Skeletal muscle cell (primary cell): ENCODE measurements around the gene SPATA48.

GRCh38 chr7:47973753-47974201, 5.6 kb downstream of the HUS1 start:
- RRBS = no CpG with 5 or more reads among the region's 1 CpG

DNA sequence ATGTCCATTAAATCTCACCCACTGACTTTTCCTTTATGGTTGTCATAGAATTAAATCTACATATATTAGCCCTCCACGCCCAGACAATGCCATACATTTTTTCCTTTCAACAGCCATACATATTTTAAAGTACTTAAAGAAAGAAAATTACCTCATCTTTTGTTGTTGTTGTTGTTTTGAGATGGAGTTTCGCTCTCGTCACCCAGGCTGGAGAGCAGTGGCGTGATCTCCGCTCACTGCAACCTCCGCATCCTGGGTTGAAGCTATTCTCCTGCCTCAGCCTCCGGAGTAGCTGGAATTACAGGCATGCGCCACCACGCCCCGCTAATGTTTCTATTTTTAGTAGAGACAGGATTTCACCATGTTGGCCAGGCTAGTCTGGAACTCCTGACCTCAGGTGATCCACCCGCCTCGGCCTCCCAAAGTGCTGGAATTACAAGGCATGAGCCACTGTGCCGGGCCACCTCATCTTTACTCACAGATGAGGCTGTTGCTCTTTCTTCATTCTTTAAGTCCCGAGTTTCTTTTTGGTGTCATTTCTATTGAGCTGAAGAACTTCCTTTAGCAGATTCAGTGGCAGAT, 20.7 kb upstream of the HUS1 start:
- RRBS = no CpG with 5 or more reads among the region's 14 CpGs

GRCh38 chr7:48089416-48089952, 419 bp downstream of the UPP1 start:
- RRBS = 2% methylated on average over 19 of the region's 53 CpGs

DNA sequence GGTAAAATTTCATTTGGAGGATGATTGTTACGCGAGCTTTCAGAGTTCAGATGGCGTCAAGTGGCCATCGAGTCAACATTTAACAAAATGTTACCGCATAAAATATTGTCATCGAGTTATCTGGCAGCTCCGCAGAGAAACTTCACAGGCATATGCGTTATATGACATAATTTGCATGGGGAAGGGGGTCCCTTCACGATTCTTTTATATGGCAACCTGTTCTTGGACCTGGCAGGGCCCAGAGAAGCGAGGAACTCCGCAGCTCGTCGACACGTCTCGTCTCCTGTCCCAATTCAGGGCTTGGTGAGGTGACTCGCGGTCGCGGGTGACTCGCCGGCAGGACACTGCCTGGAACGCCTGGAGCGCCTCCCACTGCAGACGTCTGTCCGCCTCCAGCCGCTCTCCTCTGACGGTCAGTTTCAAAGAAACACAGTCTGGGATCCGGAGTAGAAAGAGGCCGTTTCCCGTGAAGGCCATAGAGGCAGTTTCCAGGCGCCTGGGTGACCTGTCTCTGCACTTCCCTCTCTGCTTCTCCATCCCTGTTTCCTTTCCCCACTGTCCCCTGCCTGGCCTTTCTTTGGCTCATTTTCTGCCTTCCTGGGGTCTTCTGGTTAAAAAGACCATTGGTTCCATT, 1.0 kb downstream of the UPP1 start:
- RRBS = no CpG with 5 or more reads among the region's 31 CpGs

GRCh38 chr7:49774972-49775628, 1.7 kb downstream of the VWC2 start:
- RRBS = 3% methylated on average over 31 of the region's 69 CpGs

GRCh38 chr7:50092636-50092860, 498 bp downstream of the ZPBP start:
- RRBS = no CpG with 5 or more reads among the region's 3 CpGs

GRCh38 chr7:50095652-50096088, at the start of gene SPATA48:
Gene SPATA48, plus strand, starts transcription at chr7:50095883.
- RRBS = no CpG with 5 or more reads among the region's 1 CpG

- RRBS = no CpG with 5 or more reads among the region's 22 CpGs
These were observed 98.0 kb upstream of the IKZF1 start for GRCh38 chr7:50206263-50207186.

GRCh38 chr7:50262346-50262611, 42.2 kb upstream of the IKZF1 start:
- RRBS = no CpG with 5 or more reads among the region's 3 CpGs

DNA sequence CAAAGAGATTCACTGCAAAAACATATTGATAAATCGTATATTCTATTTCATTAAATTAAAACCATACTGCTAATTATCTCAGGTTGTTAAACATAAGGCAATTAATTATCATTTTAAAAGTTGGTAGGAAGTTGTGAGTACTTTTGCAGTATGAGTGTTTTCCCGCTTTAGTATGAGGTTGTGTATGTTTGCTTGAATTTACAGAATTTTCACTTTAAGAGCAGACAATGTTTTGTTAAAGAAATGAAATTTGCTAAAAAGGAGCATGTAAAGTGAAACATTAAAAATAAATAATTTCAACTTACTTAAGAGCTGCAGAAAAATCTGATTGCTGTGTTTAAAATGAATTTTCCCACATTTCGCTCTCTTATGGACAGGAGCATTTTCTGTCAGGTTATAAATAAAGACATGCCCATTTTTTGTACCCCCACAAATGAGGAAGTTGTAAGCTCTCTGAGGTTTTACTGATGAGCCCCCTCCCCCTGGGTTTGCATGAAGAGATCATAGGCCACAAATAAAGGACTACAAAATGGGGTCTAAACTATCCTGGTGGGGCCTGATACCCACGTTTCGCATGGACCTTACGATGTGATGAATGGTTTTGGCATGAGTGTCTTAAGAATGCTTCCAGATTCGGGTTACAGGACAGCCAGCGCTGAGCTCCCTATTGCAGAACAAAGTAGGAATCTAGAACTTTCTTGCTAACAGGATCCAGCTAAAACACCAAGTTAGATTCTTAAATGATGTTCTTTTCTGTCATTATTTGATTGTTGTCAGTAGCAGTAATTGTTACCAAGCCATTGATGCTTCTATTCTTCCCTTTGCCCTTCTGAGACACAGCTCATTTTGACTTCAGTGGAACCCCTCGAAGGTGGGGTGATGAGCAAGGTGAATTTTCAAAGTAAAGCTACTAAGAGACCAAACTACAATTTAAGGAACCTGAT, 5.8 kb downstream of the IKZF1 start:
- RRBS = no CpG with 5 or more reads among the region's 9 CpGs

DNA sequence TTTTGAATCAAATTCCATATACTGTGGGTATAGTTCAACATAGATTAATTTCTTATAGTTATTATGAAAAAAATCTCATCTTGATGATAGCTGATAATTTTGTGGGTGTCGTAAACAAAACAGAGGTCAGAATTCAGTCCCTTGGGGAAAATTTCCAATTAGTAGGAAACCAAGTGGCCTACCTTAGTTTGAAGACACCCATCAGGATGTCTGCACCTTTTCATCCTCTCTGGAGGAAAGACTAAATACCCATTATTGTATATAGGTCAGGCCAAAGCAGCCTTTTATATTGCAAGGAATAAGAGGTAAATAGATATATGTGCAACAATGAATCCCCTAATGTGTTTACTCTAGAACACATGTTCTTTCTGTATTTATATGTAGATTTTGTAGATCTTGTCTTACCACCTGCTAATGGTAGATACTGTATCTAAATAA, 6.5 kb downstream of the IKZF1 start:
- RRBS = no CpG with 5 or more reads among the region's 1 CpG

DNA sequence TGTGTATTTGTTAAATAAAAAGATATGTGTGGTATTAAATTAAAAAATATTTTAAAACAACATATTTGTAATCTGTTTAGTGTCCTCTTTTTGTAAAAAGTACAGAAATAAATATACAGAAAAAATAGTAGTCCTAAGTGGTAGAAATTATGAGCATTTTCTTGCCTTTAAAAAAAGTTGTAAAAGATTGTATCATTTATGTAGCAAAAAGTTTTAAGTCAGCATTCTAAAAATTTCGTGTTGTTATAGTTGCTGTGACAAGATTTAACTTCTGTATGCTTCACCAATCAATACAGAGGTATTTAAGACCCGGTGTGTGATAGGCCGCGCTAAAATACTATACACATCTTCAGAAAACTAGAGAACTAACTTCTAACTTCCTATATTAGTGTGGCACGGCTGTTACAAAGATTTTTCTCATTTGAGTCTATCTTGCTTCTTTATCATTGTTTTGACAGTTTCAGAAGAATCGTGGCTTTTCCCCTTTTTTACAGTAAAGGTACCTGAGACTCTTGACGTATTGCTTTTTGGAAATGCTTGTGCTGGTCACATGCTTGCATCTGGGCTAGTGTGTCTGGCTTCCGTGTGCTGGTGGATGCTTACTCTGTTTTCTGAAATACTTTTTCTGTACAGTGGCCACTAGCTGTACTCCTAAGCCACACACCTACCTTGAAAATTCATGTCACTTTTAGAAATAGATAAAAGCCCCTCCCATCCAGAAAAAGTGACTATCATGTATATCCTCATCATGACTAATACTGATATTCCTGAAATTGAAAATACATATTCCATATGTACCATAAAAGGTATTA, 12.6 kb downstream of the IKZF1 start:
- RRBS = no CpG with 5 or more reads among the region's 8 CpGs

- RRBS = no CpG with 5 or more reads among the region's 8 CpGs
These were observed 41.5 kb downstream of the IKZF1 start for GRCh38 chr7:50345830-50346589.

- RRBS = 55% methylated on average over 4 of the region's 13 CpGs
These were observed 46.0 kb downstream of the IKZF1 start for GRCh38 chr7:50350474-50351032.

DNA sequence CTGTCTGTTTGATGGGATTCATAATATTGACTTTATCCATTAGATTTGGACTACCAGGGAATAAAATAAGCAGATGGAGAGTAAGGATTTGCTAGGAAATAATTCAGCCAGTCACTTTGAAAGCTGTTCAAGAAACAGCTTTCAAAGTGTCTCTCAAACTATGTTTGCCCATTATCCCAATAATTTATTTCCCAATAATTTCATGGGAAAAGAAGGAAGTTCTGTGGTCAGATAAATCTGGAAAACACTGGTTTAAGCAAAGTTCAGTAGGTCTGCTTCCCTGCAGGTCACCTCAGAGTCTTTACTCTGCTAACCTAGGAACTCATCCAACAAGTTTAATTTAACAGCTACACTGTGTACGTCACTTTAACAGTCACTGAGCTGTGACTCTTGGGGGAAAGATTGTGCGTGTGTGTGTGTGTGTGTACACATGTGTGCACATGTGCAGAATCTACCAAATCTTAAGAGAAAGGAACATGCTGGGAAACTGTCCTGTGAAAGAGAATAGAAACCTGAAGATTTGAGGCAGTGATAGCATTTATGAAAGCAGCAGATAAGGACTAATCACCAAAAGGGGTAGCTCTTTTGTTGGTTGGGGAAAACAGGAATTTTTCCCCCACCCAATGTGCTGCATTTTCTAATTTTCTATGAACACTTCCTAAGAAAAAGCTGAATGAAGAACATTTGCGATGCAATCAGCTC, 62.5 kb downstream of the IKZF1 start:
- RRBS = no CpG with 5 or more reads among the region's 3 CpGs

- RRBS = 1% methylated on average over 7 of the region's 20 CpGs
These were observed 433 bp downstream of the FIGNL1 start for GRCh38 chr7:50449666-50450168.

GRCh38 chr7:50496961-50497375, 46.8 kb upstream of the FIGNL1 start:
- RRBS = no CpG with 5 or more reads among the region's 3 CpGs

DNA sequence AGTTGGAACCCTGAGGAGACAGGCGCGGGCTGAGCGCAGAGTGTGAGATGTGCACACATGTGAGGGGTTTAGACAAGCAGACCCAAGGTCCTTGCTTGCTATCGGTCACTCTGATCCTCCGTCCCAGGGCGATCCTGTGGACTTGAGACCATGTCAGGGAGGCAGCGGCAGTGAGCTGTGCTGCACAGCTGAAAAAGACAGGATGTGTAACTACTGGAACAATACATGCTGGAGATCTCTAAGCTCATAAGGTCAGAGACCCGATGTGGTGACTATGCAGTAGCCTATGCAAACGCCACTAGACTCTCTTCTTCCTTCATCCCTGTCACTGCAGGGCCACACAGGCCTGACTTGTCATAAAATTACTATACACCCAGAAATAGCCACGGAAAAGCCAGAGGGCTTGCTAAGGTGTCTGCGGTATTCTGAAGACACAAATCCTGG, 91.0 kb upstream of the DDC start:
- RRBS = no CpG with 5 or more reads among the region's 11 CpGs

DNA sequence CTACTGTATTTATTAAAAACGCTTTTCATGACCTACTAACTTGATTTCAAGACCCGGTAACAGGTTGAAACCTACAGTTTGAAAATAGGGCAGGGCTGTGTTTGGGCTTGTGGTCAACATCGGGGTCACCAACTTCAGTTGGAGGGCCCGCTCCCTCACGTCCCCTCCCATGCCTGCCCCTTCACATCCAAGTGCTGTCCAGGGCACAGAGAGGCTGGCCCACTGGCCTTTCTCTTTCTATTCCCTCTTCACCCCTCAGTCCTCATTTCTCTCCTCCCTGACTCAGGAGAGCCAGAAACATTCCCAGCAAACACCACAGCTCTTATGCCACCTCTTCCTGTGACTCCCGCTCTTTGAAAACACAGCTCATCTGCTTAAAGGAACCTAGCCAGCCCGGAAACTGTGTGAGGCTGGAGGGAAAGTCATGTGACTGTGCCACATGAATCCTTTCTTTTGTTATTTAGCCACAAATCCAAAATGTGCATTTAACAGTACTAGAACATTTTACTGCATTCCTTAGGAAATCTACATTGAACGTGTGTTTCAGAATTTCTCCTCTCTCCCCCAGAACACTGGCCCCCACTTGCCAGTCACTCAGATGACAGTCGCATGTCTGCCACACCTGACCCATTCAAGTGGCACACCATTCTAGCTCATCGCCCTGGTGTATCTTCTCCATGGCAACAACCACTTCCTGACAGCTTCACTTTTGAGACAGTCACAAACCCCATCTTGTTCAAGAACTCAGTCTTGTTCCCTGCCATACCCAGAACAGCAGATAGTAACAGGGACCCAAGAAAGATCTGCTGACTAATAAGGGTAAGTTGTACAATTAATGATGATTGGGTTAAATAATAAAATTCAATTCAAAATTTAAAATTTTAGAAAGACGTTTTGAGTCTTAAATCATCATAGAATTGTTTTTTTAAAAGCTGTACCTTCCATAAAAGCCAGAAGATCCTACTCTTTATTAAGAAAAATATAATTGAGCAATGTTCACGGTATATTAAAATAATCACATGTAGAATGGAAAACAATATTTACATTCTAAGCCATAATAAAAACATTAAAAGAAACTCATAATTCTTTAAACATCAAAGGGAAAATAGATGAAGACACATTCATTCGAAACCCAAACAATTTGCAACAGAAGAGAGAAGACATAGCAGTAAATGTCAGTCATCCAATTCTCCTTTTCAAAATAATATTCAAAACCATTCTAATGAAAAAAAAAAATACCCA, 42.7 kb downstream of the GRB10 start:
- RRBS = no CpG with 5 or more reads among the region's 13 CpGs